ENCODE results near the genes C1orf167, MTHFR, NPPA and VPS13D.

DNA sequence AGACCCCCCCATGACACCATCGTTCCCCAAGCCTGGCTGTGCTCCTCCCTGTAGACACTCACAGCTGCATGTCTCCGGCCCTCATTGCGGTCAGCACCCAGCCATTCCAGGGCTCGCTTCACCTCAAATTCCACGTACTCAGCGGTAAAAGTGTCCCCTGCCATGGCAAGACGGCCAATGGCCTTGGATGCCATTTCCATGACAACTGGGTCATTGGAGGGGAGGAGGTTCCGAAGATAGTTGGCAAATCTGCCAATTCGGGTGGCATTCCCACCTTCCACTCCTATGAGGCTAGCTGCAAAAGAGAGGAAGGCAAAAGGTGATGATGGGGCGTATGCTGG is 5.5 kb downstream of the MTOR start:
- RRBS = no CpG with 5 or more reads among the region's 10 CpGs
CAGE:
- cytosol, long polyA plus RNA = no peak
- long polyA plus RNA = no peak
- nucleus, long polyA plus RNA = no peak

GRCh38 chr1:11501727-11502305 is 22.9 kb downstream of the DISP3 start:
- RRBS = no CpG with 5 or more reads among the region's 41 CpGs
CAGE:
- cytosol, long polyA plus RNA = no peak
- long polyA plus RNA = no peak
- nucleus, long polyA plus RNA = no peak

DNA sequence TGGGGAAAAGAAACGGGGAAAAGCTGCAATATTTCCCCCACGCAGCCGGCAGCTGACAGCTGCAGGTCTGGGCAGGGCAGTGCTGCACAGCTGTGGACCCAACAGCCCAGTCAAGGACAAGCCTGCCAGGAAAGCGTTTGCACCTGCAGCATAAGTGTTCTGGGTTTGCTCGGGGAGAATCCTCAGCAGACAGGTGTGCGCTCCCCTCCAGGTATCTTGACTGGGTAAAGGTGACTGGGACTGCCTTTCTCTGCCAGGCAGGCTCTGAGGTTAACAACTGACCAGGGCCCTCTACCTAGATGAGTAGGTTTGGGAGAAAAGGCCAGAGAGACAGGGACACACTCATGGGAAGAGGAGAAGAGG is 53.3 kb downstream of the FBXO2 start:
- RRBS = no CpG with 5 or more reads among the region's 6 CpGs
CAGE:
- cytosol, long polyA plus RNA = no peak
- long polyA plus RNA = no peak
- nucleus, long polyA plus RNA = no peak

DNA sequence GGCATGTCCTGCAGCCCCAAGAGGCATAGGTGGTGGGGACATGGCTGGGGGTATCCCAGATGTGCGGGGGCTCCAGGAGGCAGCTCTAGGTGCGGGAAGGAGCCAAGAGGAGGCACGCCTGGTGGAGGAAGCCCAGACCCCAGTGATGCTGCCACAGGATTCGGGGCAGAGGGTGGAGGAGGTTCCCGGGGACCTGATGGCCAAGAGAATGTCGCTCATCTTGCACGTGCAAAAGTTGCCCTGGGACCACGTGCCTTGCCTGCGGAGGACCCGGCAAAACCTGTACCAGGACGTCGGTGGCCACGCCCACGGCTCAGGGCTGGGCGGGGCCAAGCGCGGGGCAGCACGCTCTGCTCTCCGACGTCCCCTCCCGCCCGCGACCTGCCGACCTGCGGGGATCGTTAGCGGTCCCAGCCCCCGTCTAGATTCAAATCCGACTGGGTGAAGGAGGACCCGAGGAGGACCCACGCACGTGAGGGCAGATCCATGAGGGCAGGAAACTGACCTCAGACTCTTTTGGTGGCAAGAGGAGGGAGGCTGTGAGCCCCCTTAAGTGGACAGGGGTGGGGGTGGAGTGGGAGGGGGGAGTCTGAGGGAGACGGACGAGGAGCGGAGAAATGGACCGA is at the start of gene C1orf167:
Gene C1orf167, plus strand, starts transcription at position 360 of the 626 bp plus-strand sequence.
- RRBS = 16% methylated on average over 5 of the region's 36 CpGs
CAGE:
- cytosol, long polyA plus RNA = no peak
- long polyA plus RNA = no peak
- nucleus, long polyA plus RNA = no peak

DNA sequence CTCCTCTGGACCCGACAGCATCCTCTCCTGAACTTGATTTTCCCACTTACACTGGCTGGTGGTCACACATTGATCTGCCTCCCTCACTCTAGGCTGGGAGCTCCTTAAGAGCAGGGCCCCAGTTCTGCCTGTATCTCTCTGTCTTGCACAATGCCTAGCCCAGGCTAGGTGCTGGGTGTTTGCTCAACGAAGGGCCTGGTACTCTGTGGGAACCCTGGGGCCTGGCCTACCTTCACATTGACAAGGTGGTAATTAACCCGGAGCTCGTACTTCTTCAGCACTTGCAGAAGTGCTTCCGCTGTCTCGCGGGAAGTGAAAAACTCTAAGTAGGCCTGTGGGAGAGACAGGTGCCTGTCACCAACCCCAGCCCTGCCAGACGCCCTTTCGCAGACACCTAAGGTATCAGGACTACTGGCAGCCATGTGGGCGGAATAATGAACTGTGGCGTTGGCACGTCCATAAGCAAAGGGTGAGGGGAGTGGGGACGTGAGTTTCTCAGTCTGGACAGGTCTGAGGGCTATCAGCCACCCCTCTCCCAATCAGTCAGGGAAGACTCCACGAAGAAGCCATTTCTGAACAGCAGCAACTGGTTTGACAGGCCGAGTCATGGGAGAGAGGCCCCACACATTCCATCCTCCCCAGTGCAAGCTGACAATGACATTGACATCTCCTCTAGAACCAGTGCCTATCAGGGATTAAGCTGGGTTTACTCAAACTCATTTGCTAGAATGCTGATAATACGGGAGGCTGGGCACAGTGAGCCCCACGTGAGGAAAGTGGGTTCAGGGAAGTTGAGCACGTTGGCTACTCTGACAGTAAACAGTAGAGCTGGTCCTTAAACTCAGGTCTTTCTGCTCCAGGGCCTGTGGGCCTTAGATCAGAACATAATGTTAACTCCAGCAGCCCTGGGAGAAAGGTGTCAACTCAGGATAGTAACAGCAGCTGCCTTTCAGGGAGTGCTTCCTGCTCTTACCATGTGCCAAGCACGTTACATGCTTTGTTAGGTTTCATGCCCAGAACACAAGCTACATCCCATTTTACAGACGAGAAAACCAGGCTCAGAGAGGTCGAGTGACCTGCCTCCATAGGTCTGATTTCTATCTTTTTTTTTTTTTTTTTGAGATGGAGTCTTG is 13.3 kb downstream of the MTHFR start:
- RRBS = no CpG with 5 or more reads among the region's 21 CpGs
CAGE:
- cytosol, long polyA plus RNA = no peak
- long polyA plus RNA = no peak
- nucleus, long polyA plus RNA = no peak

GRCh38 chr1:11794930-11796190 is 10.4 kb downstream of the MTHFR start:
- RRBS = no CpG with 5 or more reads among the region's 27 CpGs
CAGE:
- cytosol, long polyA plus RNA = no peak
- long polyA plus RNA = no peak
- nucleus, long polyA plus RNA = no peak

- RRBS = 3% methylated on average over 24 of the region's 53 CpGs
CAGE:
- cytosol, long polyA plus RNA = start-site peak on the minus strand at chr1:11805902-11806034, 46 and 33 reads in 2 replicates
- long polyA plus RNA = no peak
- nucleus, long polyA plus RNA = start-site peak on the minus strand at chr1:11805898-11806047, 69 and 89 reads in 2 replicates
Measured at GRCh38 chr1:11805439-11806035, at the start of gene MTHFR. Gene MTHFR (minus strand): TSS chr1:11805964.

GRCh38 chr1:11844662-11845161 is 2.9 kb downstream of the NPPA start:
- RRBS = 91% methylated on average over 1 of the region's 3 CpGs
CAGE:
- cytosol, long polyA plus RNA = no peak
- long polyA plus RNA = no peak
- nucleus, long polyA plus RNA = no peak

DNA sequence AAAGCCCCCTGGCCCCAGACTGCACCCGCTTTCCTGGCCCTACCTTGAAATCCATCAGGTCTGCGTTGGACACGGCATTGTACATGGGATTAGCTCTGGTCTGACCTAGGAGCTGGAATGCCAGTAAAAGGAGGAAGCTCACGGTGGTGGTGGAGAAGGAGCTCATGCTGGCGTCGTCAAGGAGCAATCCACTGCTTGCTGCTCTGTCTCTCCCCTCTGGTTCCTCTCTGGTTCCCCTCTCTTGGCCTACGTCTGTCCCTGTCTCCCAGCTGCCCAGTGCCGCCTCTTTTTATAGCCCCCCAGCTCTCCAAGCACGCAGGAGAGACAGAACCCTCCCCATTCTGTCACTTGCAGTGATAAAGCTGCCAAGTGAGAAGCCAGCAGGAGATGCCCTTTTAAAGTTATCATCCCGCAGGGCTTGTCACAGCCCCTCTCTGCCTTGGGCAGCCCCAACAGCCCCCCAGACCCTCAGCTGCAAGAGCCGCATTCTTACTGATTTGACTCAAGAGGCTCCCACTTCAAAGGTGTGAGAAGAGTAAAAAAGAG is at the start of gene NPPA:
Gene NPPA, minus strand, starts transcription at position 265 of the 546 bp plus-strand sequence.
- RRBS = no CpG with 5 or more reads among the region's 11 CpGs
CAGE:
- cytosol, long polyA plus RNA = no peak
- long polyA plus RNA = no peak
- nucleus, long polyA plus RNA = no peak

- RRBS = no CpG with 5 or more reads among the region's 6 CpGs
CAGE:
- cytosol, long polyA plus RNA = no peak
- long polyA plus RNA = no peak
- nucleus, long polyA plus RNA = no peak
Measured at GRCh38 chr1:11874715-11875041, 15.9 kb upstream of the NPPB start.

DNA sequence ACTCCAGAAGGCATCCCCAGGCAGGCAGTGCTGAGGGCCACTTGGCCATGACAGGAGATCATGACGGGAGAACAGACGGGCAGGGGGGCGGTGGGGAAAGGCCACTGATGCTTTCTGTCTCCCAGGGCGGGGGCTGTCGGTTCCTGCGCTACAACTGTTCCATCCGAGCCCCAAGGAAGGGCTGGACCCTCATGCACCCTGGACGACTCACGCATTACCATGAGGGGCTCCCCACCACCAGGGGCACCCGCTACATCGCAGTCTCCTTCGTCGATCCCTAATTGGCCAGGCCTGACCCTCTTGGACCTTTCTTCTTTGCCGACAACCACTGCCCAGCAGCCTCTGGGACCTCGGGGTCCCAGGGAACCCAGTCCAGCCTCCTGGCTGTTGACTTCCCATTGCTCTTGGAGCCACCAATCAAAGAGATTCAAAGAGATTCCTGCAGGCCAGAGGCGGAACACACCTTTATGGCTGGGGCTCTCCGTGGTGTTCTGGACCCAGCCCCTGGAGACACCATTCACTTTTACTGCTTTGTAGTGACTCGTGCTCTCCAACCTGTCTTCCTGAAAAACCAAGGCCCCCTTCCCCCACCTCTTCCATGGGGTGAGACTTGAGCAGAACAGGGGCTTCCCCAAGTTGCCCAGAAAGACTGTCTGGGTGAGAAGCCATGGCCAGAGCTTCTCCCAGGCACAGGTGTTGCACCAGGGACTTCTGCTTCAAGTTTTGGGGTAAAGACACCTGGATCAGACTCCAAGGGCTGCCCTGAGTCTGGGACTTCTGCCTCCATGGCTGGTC is 5.5 kb upstream of the MFN2 start:
- RRBS = no CpG with 5 or more reads among the region's 18 CpGs
CAGE:
- cytosol, long polyA plus RNA = no peak
- long polyA plus RNA = start-site peak on the minus strand centred at position 239 of the sequence, 197 bp wide, 88 and 45 reads in 2 replicates
- nucleus, long polyA plus RNA = start-site peak on the minus strand centred at position 194 of the sequence, 112 bp wide, 44 and 31 reads in 2 replicates

GRCh38 chr1:11984520-11984997 is 4.3 kb downstream of the MFN2 start:
- RRBS = no CpG with 5 or more reads among the region's 7 CpGs
CAGE:
- cytosol, long polyA plus RNA = no peak
- long polyA plus RNA = no peak
- nucleus, long polyA plus RNA = no peak

DNA sequence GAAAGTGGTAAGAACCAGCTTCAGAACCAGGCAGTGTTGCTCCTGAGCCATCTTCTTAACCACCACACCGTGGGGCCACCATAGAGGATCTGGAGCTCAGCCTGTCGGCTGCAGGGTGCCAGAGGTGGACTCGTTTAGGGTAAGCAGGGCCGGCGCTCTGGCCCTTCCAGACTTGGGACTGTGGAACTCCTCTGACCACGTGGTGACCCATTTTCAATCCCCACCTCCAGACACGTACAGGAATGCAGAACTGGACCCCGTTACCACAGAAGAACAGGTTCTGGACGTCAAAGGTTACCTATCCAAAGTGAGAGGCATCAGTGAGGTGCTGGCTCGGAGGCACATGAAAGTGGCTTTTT is 12.1 kb downstream of the MFN2 start:
- RRBS = no CpG with 5 or more reads among the region's 10 CpGs
CAGE:
- cytosol, long polyA plus RNA = no peak
- long polyA plus RNA = no peak
- nucleus, long polyA plus RNA = no peak

DNA sequence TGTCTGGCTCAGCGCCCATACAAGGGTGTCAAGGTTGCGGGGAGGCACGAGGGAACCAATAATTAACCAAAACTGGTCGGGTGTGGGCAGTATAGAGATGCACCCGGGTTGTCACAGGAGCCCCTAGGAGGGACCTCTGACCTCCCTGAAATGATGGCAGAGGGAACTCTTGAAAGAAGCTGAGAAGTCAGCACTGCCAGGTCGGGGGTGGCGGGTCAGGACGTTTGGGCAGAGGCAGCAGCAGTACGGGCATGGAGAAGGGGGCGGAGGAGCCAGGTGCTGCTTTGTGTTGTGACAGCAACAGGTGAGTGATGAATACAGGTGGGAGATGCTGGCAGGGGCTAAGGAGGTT is 11.7 kb downstream of the TNFRSF1B start:
- RRBS = no CpG with 5 or more reads among the region's 10 CpGs
CAGE:
- cytosol, long polyA plus RNA = no peak
- long polyA plus RNA = no peak
- nucleus, long polyA plus RNA = no peak

DNA sequence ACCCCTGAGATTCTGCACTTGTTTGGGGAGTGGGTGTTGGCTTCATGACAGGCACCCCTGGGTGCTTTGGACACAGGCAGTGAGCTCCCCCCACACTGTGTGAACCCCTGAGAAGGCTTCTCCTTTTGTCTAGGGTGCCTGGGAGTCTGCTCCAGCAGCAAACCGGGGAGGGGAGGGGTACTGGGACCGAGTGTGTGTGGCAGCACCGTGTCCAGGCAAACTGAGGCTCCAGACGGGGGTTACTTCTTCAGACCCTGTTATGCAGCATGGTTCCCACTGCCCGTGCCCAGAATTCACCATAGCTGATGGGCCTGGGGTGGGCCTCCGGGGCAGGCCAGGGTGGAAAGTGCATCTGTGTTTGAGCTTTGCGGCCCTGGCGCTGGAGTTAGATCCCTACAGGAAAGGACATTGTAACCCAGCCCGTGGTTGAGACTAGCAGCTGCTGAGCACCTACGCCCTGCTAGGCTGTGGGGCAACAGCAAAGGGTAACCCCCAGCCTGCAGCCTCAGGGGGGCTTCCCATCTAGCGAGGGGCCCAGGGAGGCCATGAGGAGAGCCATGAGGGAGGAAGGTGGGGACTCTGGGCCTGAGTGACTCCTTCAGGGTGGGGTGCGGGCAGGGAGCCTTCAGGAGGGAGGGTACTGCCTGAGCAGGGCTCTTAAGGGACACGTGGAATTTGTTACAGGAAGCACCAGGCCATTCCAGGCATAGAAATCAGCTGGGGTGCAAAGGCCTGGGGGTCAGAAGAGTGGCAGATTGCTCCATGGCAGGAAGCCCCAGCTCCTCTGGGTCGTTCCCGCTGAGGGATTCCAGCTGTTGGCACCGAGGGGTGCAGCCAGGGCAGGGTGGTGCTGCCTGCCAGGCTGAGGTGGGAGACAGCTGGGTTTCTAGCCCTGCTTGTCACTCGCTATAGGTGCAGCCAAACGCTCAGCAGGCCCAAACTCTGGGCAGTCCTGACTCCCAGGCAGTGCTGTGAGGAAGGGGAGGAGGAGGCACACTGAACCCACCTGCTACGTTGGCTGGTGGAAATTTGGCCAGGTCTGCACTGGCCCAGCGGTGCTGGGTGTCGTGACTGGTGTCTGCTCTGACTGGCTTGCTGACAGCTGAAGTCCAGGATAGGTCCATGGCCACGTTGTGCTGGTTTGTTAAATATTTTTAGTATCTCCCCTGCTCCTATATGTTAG is 19.0 kb downstream of the TNFRSF1B start:
- RRBS = no CpG with 5 or more reads among the region's 22 CpGs
CAGE:
- cytosol, long polyA plus RNA = no peak
- long polyA plus RNA = no peak
- nucleus, long polyA plus RNA = no peak

DNA sequence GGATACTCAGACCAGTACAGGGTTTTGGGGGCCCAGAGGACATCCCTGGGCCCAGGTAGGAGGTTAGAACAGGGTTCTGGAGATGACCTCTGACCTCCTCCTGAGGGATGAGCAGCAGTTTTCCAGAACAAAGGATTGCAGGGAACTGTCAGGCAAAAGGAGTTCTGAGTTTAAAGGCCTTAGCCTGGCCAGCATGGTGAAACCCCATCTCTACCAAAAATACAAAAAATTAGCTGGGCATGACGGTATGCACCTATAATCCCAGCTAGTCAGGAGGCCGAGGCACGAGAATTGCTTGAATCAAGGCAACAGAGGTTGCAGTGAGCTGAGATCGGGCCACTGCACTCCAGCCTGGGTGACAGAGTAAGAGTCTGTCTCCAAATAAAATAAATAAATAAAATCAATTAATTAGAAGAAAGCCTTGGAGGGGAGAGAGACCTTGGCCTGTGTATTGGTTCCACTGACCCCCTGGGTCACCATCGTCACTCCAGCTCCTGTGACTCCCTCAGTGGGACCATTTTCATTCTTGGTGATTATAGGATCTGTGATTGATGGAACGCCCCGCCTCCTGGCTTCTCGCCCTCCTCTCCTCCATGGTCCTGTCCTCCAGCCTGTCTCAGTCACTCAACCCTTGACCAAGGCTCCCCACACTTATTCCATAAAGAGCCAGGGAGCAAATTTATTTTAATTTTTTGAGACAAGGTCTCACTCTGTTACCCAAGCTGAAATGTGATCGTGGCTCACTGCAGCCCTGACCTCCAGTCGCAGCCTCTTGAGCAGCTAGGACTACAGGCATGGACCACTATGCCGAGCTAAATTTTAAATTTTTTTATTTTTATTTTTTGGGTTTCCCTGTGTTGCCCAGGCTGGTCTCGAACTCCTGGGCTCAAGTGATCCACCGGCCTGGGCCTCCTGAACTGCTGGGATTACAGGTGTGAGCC is 20.0 kb upstream of the VPS13D start:
- RRBS = no CpG with 5 or more reads among the region's 13 CpGs
CAGE:
- cytosol, long polyA plus RNA = no peak
- long polyA plus RNA = no peak
- nucleus, long polyA plus RNA = no peak

GRCh38 chr1:12229728-12230501 is at the start of gene VPS13D:
Gene VPS13D (plus strand): TSS chr1:12230030.
- RRBS = under 1% methylated on average over 57 of the region's 78 CpGs
CAGE:
- cytosol, long polyA plus RNA = start-site peak on the plus strand at chr1:12230000-12230099, 46 and 30 reads in 2 replicates
- long polyA plus RNA = no peak
- nucleus, long polyA plus RNA = start-site peak on the plus strand at chr1:12230008-12230108, 110 and 93 reads in 2 replicates

- RRBS = no CpG with 5 or more reads among the region's 5 CpGs
CAGE:
- cytosol, long polyA plus RNA = no peak
- long polyA plus RNA = no peak
- nucleus, long polyA plus RNA = no peak
Measured at GRCh38 chr1:12345314-12345852, 115.6 kb downstream of the VPS13D start.

DNA sequence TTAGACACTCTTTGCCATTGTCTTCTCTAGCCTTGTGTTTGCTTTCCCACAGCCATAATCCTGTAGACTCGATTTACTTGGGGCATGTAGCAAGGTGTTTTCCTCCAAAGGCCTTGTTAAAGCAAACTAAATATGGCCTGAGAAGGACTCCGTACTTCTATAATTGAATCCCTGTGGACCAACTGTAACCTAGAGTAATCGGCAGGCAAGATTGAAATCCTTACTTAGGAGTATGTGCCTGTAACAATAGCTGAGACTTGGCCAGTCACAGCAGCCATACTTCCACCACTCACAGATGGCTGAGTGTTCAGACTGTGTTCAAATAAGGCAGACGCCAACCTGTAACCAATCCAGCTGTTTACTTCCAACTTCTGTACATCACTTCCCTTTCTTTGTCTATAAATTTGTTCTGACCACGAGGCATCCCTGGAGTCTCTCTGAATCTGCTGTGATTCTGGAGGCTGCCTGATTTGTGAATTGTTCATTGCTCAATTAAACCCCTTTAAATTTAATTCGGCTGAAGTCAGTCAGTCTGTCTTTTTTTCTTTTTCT is 151.6 kb downstream of the VPS13D start:
- RRBS = no CpG with 5 or more reads among the region's 6 CpGs
CAGE:
- cytosol, long polyA plus RNA = no peak
- long polyA plus RNA = no peak
- nucleus, long polyA plus RNA = no peak

GRCh38 chr1:12450287-12450891 is 167.6 kb downstream of the DHRS3 start:
- RRBS = 53% methylated on average over 2 of the region's 11 CpGs
CAGE:
- cytosol, long polyA plus RNA = no peak
- long polyA plus RNA = no peak
- nucleus, long polyA plus RNA = no peak